Temporal lobe (tissue), 2 donors: ENCODE data around the genes FBXO5 and MTRF1L.

- RAMPAGE, long total RNA: no peak
These were observed 68.7 kb downstream of the PLEKHG1 start for GRCh38 chr6:150668326-150668887.

DNA sequence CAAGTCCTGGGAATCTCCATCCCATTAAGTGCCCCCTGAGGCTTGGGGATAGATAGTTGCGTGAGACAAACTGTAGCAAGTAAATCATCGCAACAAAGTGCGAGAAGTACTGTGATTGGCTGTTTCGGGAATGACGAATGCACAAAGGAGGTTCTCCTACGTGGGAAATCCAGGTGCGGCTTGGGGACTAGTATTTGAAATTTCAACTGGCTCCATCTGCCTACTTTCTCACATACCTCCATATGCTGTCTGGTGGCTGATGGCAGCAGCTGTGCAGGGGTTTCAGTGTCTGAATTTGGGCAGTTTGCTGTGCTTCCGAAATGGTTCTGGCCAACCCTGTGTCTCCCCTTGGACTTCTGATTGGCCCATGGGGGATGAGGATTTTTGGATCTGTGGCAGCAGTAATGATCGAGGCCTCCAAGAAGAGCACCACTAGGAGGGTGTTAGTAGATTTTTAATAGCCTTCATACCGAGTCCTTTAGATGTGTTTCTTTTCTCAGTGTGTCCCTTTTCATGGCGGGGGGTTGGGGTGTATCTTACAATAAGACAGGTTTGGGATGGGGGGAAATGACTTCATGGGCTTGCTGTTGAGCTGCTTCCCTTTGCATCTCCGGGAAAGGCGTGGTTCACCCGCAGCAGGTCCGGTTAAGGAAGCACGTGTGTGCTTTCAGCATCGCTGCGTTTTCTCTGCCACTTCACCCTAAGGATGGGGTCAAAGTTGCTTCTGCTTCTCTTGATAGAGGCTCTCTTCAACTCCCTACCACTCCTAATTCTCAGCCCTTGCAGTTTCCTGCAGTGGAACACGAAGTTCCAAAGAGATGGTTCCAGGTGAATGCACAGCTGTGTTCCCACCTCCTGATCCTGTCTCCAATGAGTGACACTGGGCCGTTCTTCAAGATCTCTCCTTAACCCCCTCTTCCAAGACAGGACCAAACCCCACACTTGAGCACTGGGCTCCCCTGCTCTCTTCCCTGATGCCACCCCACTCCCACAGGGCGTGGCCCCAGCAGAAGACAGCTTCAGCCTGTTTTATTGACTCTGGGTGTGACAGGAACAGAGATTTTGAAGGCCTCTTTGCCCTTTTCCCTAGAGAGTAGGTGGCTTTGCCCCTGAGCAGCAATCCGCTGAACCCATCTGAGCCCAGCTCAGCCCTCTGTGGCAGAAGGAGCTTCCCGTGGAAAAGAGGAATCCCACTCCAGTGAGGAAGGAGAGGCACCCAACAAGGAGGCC lies 85.0 kb downstream of the PLEKHG1 start:
- RAMPAGE, long total RNA: no peak

GRCh38 chr6:150993164-150994309 lies 128.0 kb downstream of the MTHFD1L start:
- RAMPAGE, long total RNA: no peak

DNA sequence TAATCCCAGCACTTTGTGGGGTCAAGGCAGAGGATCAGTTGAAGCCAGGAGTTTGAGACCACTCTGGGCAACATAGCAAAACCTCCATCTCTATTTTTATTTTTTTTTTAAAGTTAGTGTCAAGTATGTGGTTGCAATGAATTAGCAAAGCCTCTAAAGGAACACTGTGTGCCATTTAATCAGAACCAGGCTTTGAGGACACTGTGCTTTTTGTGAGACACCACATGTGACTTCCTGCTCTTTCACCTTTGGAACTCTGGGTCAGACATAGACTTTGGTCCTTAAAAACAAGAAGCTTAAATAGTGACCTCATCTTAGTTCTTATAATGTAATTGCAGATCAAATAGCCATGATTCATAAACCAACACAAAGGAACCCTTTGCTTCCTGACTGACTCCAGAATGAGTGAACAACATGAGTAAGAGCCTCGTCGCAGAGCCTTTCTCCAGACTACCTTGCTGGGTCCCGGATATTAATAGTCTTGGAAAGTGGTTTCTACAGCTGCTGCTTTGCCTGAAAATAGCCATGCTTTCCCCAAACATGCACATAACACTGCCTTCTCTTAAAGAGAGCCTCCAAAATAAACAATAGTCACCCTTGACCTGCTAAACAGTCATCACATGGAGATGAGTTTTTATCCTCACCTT lies 170.8 kb downstream of the MTHFD1L start:
- RAMPAGE, long total RNA: no peak

- RAMPAGE, long total RNA: no peak
These were observed 179.2 kb downstream of the MTHFD1L start for GRCh38 chr6:151044539-151045196.

DNA sequence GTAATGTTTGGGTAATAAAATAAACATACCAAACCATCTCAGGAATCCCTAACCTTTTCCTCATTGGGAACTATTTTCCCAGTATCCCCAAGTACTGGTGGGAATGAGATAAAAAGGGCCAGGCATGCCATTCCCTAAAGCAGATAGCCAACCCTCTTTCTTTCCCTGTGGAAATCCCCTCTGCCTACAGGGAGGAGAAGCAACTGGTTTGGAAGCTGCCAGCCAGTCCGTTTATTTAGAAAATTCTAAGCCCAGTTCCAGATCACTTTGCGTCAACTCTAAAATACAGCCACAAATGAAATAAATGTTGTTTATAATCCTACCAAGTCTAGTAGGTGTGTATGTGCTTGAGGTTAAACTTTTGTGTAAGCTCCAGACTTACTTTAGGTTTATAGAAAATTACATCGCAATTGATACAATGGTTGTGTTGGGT lies 169.0 kb upstream of the AKAP12 start:
- RAMPAGE, long total RNA: no peak

GRCh38 chr6:151390903-151391178 lies 518 bp downstream of the ZBTB2 start:
- RAMPAGE, long total RNA: no peak

GRCh38 chr6:151810920-151811349 lies 3.5 kb downstream of the ESR1 start:
- RAMPAGE, long total RNA: no peak

- RAMPAGE, long total RNA: no peak
These were observed 93.6 kb downstream of the ESR1 start for GRCh38 chr6:151900880-151901681.

- RAMPAGE, long total RNA: no peak
These were observed 322.9 kb downstream of the ESR1 start for GRCh38 chr6:152130307-152130901.

- RAMPAGE, long total RNA: no peak
These were observed 305.8 kb downstream of the SYNE1 start for GRCh38 chr6:152331161-152331979.

GRCh38 chr6:152572222-152572845 lies 64.8 kb downstream of the SYNE1 start:
- RAMPAGE, long total RNA: no peak

- RAMPAGE, long total RNA: no peak
These were observed at the start of gene FBXO5 for GRCh38 chr6:152981946-152983185. Gene FBXO5 (minus strand): TSS chr6:152983041.

DNA sequence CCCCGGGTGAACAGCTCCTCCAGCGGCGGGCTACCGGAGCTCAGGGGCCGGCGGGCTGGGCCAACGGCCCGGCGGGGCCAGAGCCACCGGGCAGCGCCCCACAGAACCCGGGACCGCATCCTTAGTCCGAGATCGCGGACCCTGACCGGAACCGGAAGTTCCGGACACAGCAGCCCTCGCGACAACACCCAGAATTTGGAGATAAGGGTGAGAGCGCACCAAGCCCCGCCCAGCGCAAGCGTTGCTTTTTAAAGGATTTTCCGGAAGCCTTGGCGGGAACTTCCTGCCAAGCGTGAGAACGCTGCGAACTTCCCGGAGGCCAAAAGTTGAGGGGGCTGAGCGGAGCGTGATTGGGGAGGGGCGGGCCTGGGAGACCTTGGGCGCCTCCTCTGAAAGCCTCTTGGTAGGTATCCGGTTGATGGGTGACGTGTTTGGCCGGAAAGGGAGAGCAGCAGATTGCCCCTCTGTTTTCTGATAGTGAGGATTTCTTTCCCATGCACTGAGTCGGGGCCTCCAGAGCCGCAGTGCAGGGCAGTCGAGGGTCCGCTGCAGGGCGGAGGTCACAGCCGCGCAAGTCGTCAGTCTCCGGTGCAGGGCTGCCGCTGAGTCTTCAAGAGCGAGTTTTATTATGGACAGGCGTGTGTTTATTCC lies at the start of gene MTRF1L:
Gene MTRF1L, minus strand, starts transcription at position 143 of the 651 bp plus-strand sequence.
- RAMPAGE, long total RNA: no peak

GRCh38 chr6:153110990-153111502 lies 20.0 kb downstream of the RGS17 start:
- RAMPAGE, long total RNA: no peak

- RAMPAGE, long total RNA: no peak
These were observed 112.4 kb downstream of the IPCEF1 start for GRCh38 chr6:154243765-154244959.

DNA sequence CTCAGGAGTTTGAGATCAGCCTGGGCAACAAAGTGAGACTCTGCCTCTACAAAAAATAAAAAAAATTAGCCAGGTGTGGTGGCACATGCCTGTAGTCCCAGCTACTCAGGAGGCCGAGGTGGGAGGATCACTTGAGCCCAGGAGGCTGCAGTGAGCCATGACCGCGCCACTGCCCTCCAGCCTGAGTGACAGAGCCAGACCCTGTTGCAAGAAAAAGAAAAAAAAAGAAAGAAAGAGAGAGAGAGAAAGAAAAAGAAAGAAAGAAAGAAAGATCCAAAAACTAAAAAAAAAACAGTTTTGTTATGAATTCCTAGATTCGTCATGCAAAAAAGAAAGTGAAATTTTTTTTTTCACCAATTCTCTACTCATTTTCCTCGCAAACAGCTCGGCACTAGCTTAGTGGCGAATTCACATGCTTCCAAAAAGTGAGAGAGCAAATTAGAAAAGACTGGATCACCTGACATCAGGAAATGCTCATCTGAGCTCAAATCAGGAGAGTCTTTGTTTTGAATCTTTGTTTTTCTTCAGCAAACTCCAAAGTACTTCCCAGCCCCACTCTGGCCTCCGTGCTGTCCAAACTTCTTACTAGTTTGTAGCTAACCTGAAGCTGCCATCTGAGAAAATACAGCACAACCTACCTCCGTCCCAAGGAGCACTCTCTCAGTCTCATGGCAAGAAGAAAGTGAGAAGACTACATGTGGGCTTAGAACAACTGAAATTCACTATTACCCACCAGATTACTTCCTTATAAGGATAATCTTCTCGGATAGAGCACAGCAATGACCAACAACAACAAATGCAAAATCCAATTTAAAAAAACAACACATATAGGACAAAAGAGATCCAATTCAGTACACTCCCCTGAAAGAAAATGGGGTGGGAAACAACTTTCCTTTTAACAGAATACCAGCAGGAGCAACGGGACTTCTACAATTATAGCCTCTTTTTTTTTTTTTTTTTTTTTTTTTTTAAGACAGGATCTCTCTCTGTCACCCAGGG lies 26.9 kb downstream of the IPCEF1 start:
- RAMPAGE, long total RNA: no peak

DNA sequence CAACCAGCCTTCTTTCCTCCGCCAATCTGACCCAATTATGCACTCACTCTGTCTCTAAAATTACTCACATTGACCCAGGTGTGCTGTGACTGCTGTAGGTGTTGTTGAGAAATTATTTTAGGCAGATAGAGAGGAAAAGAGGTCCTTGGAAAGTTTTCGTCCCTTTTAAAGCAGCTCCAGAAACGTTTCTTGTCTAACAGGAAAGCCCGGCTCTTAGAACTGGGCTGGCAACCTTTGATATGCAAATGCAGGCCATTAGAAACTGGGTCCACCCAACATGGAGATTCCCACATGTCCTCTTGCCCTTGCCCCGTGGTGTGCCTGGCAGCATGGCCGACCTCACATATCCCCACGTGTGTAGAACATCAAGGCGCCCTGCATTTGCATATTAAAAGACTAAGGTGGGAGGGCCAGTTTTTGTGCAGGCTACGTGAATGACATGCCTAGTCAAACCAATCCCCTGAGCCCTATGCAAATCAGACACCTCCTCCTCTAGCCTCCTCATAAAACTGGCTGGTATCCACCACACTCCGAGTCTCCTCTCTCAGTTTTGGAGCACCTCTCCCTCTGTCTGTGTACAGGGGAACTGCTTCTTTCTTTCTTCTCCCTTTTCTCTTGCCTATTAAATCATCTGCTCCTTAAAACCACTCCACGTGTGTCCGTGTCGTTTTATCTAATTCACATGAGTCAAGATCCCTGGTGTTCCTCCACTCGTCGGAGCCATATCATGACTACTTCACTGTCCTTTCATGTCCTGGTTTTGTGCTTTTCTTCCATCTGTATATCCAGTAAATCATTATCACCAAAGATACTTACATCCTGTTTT lies 12.8 kb downstream of the IPCEF1 start:
- RAMPAGE, long total RNA: no peak

DNA sequence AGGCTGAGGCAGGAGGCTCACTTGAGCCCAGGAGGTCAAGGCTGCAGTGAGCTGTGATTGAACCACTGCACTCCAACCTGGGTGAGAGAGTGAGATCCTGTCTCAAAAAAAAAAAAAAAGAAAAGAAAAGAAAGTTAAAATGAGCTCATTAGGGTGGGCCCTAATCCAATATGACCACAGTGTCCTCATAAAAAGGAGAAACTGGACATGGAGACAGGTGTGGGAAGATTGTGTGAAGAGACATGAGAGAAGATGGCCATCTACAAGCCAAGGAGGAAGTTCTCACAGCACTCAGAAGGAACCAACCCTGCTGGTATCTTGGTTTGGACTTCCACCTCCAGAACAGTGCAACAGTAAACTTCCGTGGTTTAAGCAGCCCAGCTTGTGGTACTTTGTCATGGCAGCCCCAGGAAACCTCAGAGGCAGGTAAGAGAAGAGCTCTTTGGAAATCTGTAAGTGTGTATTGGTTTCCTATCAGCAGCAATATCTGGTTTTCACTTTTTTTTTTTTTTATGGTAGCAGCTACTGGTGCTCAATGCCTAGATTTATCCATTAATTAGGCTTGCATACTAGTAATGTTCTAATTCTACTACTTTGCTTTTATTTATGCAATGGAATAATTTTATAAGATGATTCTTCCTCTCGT lies 16.5 kb upstream of the CNKSR3 start:
- RAMPAGE, long total RNA: no peak

GRCh38 chr6:154791336-154792263 lies 58.4 kb downstream of the SCAF8 start:
- RAMPAGE, long total RNA: no peak